Zone of skin (tissue), 1 donor: ENCODE measurements around a stretch of chr10.

DNA sequence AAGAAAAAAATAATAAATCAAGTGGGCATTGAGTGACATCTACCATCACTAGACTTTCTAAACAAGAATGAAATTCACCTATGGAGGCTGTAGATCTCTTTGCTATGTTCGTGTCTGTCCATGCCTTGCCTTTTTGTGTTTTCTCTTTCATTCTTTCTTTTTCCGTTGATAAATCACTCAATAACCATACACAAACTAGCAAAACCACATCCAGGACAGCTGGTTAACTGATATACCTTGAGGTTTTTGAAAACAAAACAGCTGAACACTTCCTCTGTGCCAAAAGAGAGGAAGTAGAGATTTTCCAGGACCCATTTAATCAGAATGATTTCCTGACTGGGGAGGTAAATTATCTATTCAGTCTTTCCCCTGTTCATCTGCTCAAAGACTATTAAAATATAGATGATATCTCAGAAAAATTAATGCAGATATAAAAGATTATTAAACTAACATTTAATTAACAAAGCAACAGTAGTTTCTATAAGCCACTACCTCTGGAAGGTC lies 24.3 kb upstream of the C10orf67 start:
- RRBS: no CpG with 5 or more reads among the region's 2 CpGs

GRCh38 chr10:23439604-23439863 lies 659 bp downstream of the OTUD1 start:
- RRBS: 1% methylated on average over 21 of the region's 42 CpGs

DNA sequence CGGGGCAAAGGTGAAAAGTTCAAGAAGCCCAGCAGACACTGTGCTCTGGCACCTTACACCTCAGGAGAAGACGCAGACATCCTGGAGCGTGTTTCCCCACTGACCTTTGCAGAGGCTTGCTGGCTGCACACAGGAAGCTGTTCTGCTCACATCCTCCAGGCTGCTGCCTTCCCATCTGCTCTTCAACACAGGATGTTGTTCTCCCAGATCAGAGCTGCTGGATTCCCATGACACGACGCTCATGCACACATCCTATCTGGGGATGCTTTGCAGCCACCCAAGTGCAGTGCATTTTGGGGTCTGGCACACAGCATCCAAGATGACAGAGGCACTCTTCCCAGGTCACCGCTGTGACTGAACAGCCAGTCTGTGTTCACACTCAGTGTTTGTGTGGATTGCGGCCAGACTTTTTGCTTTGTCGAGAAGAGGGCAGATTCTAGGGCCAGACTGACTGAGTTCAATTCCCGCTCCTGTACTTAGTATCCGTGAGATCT lies 174.2 kb upstream of the KIAA1217 start:
- RRBS: no CpG with 5 or more reads among the region's 10 CpGs

- RRBS: no CpG with 5 or more reads among the region's 19 CpGs
Observed at GRCh38 chr10:24118003-24118925, 90.7 kb upstream of the KIAA1217 start.

DNA sequence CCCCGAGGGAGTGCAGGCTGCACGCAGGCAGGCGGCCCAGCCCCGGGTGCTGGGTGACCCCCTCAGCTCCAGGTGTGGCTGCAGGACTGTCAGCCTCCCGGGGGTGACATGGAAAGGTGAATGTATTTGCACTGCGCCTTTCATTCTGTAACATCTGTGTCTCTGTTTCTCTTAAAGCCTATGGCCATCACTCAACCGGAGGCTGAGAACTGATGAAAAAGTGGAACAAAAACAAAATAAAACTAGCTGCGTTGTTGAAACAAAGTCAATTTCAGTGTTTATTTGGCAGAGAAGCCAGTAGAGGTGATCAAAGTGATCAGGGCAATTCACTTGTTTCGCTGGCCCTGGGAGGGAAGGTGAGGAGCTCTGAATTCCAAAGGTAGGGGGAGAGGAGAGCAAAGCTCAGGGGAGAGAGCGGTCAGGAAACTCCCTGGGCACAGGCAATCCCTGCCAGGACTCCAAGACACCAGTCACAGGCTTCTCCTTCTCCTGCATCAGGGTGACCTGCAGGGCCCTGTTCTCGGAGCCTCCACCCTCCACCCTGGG lies 6.9 kb upstream of the KIAA1217 start:
- RRBS: 75% methylated on average over 3 of the region's 11 CpGs

DNA sequence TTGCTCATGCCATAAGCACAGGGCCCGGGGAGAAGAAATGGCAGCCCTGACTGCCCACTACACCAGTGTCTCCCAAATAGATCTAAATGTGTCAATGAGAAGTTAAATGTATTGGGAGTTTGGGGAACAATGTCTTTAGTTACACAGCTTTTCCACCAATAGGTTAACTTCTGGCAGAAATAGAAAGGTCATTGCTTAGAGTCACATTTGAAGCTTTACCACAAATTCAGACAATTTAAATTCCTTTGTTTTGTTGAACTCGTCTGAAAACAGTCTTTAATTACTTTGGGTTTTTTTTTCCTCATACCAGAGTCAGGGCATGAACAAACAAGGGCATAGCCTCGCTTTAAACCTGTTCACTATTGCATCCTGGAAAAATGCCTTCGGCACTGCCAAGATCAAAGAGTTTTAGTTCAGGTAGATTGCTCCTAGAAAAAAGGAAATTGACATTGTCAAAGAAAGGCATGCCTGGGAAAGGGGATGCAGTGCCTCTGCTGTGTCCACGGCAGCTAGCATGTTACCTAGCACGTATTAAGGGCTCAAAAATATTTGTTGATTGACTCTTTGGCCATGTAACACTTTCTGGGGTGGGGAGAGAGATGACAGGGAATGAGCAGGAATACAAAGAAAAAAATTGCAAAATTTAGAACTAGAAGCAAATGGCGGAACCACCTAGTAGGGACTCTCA lies 235.1 kb downstream of the ARHGAP21 start:
- RRBS: no CpG with 5 or more reads among the region's 7 CpGs

DNA sequence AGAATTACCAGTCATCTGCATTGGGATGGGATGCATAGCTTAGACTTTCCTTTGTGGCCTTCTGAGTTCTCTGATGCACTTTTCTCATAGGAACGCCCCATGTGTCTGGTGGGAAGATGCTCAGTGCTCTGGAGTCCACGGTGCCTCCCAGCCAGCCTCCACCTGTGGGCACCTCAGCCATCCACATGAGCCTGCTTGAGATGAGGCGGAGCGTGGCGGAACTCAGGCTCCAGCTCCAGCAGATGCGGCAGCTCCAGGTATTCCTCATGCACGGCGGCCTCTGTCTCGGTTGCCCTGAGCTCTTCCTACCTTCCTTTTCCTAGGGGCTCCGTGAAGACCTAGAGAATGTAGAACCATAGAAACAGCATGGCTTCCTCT lies 222.4 kb downstream of the ARHGAP21 start:
- RRBS: no CpG with 5 or more reads among the region's 10 CpGs

- RRBS: no CpG with 5 or more reads among the region's 12 CpGs
Observed at GRCh38 chr10:24526094-24526575, 197.6 kb downstream of the ARHGAP21 start.

GRCh38 chr10:24591027-24591839 lies 132.5 kb downstream of the ARHGAP21 start:
- RRBS: no CpG with 5 or more reads among the region's 9 CpGs

GRCh38 chr10:24722165-24722428 lies 1.6 kb downstream of the ARHGAP21 start:
- RRBS: no CpG with 5 or more reads among the region's 12 CpGs

- RRBS: under 1% methylated on average over 6 of the region's 19 CpGs
Observed at GRCh38 chr10:24724759-24725157, 1.1 kb upstream of the ARHGAP21 start.

GRCh38 chr10:24867102-24867833 lies 85.1 kb downstream of the PRTFDC1 start:
- RRBS: no CpG with 5 or more reads among the region's 8 CpGs

GRCh38 chr10:24902207-24902654 lies 50.2 kb downstream of the PRTFDC1 start:
- RRBS: no CpG with 5 or more reads among the region's 2 CpGs

GRCh38 chr10:25029629-25030002 lies 13.2 kb downstream of the THNSL1 start:
- RRBS: no CpG with 5 or more reads among the region's 1 CpG

GRCh38 chr10:25253076-25253427 lies 78.3 kb downstream of the GPR158 start:
- RRBS: no CpG with 5 or more reads among the region's 19 CpGs

DNA sequence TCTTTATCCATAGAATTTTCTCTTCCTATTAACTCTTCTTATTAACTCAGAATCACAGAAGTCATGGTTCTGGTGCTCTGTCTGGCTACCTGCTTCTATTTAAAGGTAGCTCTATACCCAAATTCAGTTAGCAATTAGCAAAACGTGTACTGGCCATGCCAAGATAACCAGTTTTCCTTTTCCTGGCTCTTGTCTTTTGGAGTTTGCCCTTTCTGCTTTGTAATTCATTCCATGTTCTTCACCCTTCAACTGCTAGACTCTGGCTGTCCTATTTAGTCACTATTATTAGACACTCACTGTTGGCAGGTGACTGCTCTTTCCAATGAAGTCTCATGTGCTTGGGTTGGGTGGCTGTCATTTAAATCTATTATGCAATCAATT lies 266.4 kb downstream of the GPR158 start:
- RRBS: no CpG with 5 or more reads among the region's 1 CpG

DNA sequence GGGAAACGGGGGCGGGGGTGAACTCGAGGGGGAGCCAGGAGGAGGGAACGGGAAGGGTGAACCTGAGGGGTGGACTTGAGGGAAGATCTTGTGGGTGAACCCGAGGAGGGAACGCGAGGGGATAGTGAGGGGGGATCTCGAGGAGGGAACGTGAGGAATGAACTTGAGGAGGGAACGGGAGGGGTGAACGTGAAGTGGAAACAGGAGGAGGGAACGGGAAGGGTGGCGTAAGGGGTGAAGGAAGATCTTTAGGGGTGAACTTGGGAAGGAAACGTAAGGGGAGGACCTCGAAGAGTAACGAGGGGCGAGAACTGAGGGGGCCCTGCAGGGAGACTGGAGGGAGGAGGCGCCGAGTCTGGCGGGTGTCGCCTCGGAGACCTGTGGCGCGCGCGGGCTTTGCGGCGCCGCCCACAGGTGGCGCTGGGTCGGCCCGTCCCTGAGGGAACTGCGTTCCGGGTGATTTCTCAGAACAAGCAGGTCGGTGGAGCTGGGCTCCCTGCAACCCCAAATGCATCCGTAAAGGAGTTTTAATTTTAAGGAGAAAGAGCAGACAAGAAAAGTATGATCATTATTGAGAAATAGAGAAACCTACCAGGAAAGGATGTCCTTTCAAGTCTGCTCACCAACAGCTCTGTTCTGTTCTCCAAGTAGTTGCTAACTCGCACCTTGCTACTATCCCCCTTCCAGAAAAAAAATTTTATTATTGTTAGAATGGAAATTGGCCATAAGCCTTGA lies 777 bp downstream of the MYO3A start:
- RRBS: no CpG with 5 or more reads among the region's 37 CpGs

DNA sequence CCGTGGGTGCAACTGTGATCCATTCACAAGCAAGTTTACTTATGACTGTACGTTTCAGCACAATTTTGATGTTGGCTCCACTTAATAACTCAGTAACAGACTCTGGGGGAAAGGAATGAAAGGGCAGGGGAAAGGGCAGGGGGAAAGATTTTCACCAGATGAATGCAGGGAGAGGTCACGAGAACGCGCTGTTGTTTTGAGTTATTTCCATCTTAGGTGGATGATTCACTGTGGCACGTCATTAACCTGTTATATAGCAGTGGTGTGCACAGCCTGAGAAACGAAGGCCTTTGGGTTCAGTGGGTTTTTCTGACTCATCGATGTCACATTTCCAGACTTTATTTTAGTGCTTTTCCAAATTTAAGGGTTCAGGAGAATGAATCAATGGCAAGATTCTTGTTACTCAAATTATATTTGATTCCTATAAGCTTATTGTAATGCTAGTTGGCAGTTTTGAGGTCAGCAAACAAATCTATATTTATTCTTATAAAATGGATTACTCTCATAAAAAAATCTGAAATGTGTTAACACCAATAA lies 49.4 kb downstream of the APBB1IP start:
- RRBS: no CpG with 5 or more reads among the region's 8 CpGs

DNA sequence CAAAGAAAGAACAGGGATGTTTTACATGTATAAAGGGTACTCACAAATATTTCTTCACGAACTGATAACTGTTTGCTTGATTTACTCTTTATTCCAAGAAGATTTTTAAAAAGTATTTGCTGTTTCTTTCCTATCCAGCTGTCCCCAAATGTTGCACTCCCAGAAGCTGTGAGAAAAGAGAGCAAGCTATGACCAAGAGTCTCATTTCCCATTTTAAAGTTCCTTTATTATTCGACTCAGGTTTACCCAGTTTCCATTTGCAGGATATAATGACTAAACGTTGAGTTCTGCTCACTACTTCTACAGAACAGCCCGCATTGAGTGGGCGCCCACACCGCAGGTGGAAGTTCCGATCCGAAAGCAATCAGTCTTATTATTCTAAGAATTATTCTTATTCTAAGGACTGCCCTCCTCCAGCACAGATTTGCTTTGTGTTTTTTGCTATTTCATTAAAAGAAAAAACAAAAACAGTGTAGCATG lies 90.8 kb downstream of the APBB1IP start:
- RRBS: no CpG with 5 or more reads among the region's 8 CpGs